ENCODE data around the genes PHF12 and MYO18A.

- RRBS: no CpG with 5 or more reads among the region's 12 CpGs
Measured at GRCh38 chr17:28645829-28646654, 1.1 kb upstream of the BLTP2 start.

GRCh38 chr17:28673761-28674142 is 11.7 kb downstream of the SUPT6H start:
- RRBS: no CpG with 5 or more reads among the region's 4 CpGs

DNA sequence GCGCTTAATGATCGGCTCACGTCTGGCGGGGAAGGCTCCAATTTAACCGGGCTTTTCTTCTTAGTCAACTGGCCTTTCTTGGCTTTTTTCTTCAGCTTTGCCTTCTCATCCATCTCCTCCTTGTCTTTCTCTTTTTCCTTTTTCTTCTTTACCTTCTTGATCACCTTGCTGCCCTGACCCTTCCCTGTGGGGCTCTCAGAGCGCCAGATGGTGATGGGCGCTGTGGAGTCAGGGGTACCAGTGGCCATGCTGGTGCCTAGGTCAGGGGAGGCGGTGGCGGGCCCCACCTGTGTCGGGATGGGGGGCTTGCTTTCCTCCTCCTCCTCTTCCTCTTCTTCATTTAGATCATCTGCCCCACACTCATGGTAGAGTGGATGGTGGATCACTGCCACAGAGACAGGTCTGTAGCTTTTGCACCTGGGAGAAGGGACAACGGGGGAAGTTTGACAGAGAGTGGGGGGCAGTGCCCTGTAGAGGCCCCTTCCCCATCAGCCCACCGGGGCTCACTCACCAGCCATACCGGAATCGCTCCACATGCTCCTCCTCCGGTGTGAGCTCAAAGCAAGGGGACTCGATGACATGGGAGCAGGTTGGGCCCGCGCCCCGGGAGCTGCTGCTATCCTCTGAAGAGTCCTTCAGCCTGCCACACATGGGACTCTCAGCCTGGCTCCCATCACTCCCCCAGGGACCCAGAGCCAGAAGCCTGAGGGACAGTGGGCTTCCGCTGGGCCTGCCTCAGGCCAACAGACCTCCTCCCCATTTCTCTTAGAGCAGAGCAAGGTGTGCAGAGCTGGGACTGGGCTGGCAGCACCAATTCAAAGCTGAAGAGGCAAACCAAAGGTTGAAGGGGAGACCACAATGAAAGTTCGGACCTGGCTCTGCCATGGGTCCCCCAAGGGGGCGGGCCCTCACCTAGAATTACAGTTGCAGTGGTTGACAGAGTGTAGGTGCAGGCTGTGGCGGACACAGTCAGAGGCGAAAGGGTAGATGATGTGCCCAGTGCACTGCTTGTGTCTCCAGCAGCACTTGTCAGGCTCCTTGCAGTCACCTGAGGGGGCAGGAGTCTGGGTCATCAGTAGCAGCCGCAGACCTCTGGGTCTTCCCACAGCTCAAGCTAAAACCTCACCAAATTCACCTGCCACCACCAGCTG is 7.5 kb downstream of the PROCA1 start:
- RRBS: 81% methylated on average over 8 of the region's 25 CpGs

DNA sequence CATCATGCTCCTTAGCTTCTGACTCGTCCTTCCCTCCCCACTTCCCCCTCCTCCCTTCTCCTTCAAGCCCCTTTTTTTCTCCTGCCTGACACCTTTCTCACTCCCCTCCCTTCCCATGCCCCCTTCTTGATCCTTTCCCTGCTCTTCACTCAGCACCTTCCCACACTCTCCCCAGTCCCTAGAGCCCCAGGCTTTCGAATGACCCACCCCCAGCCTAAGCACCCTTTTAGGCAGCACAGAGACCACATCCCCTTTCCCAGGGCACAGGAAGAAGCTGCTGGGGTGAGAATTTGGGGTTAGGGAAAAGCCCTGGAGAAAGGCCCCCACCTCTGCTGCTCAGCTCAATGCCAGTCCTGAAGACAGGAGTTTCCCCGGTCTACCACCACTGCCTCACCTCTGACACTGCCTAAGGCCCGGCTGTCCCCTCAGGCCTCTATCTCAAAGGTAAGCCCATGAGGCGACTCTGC is 6.3 kb downstream of the PROCA1 start:
- RRBS: 100% methylated on average over 1 of the region's 5 CpGs

DNA sequence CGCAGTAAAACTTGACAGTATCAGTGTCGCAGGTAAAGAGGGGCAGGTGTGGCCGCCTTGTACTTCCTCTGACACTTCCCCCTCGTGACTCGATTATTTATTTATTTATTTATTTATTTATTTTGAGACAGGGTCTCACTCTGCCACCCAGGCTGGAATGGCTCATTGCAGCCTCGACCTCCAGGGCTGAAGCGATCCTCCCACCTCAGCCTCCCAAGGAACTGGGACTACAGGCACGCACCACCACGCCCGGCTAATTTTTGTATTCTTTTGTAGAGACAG is 911 bp upstream of the RPL23A start:
- RRBS: no CpG with 5 or more reads among the region's 10 CpGs

GRCh38 chr17:28738447-28739169 is 5.2 kb upstream of the TRAF4 start:
- RRBS: no CpG with 5 or more reads among the region's 9 CpGs

- RRBS: no CpG with 5 or more reads among the region's 10 CpGs
Measured at GRCh38 chr17:28757657-28758444, 14.0 kb downstream of the TRAF4 start.

DNA sequence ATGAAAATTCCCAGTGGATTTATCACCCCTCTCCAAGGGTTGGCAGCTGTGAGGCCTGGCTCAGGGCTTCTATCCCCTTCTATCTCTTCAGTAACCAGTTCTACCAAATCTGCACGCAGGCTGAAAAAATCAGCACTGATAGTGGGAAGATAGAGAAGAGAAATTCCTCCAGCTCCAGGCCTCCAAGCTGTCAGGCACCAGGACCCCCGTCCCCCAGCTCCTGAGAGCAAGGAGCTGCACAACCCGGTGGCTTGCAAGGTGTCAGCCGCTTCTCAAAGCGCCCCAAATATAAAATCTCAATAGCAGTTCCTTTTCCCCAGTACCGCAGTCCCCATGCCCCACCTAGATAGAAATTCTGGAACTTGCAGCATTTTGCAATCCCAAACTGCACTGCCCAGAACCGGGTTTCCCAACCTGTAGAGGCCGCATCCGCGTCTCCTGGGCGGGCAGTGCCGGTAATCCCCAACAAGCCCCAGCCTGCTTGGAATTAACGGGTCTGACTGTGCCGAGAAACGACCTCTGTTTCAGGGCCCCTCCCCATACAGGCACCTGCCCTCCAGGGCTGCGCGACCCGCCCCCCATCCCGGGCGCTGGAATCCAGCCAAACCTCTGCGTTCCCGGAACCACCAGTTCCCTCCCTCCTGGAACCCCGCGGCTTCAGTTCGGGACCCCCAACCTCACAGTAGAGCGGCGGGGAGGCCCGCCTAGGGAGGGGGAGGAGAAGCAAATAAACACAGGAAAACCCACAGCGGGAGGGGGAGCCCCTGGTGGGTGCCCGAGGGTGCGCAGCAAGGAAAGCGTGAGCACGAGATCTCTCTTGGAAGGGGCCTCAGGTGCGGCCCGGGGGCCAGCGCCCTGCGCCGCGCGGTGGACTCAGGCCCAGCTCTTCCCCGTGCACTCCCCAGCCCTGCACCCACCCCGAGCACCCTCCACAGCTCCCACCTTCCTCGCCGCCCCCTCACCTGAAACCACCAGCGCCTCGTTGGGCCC is 674 bp downstream of the FLOT2 start:
- RRBS: 6% methylated on average over 6 of the region's 46 CpGs

DNA sequence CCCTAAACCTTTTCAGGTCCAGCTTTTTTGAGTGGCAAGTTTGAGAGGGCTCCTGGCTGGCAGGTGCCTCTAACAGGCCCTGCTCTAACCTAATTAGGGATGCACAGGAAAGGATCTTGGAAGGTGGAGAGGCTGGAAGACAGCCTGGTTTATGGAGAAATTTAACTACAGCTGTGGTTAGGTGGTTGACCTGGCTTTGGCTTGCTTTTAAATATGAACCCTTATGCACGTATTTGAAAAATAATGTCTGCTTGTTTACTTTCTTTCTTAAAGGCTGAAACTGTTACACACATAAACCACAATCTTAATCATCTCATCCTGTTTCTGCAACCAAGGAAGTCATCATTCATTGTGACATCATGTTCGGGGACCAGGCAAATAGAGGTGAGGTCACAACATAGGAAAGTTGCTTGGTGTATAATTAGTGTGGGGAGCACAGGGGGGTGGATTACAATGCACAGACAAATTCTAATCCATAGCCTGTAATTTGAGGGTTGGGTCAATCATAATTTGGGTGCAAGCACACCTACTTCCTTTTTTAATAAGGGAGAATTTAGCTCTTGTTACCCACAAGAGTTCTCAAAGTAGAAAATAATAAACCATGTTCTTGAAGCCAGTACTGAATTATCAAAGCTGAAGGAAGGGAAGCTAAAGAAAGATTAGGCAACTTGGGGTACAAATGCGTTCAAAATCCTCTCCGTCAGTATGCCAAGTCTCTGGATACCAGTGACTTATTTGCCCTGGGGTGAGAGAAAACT is 23.2 kb upstream of the DHRS13 start:
- RRBS: no CpG with 5 or more reads among the region's 4 CpGs

GRCh38 chr17:28951144-28952045 is at the start of gene PHF12:
PHF12 (minus strand) TSS chr17:28951518.
- RRBS: 2% methylated on average over 40 of the region's 82 CpGs

DNA sequence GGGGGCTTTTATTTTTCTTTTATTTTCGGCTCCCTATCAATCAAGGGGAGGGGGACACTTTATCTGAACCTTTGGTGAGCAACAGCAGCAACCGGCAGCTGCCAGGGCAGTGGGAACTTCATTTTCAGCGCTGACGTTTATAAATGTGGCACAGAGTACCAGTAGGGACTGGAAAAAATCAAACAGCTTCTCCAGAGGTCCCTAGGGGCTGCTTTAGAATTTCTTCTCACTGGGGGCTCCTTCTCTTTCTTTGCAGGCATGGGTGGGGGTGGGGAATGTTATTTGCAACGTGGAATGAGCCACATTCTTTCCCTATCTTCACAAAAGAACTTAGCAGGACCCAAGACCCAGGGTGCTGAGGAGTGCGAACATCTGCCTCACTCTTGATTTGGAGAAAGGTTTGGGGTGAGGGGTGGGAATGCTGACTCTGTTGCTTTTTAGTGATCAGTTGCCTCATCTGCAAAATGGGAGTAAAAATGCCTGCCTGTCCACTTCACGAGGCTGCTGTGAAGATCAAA is 10.9 kb upstream of the PIPOX start:
- RRBS: no CpG with 5 or more reads among the region's 7 CpGs

GRCh38 chr17:29040063-29040486 is 2.9 kb upstream of the PIPOX start:
- RRBS: no CpG with 5 or more reads among the region's 3 CpGs

GRCh38 chr17:29054216-29054875 is 11.4 kb downstream of the PIPOX start:
- RRBS: no CpG with 5 or more reads among the region's 11 CpGs

GRCh38 chr17:29139013-29139776 is 41.0 kb downstream of the MYO18A start:
- RRBS: 81% methylated on average over 2 of the region's 14 CpGs

DNA sequence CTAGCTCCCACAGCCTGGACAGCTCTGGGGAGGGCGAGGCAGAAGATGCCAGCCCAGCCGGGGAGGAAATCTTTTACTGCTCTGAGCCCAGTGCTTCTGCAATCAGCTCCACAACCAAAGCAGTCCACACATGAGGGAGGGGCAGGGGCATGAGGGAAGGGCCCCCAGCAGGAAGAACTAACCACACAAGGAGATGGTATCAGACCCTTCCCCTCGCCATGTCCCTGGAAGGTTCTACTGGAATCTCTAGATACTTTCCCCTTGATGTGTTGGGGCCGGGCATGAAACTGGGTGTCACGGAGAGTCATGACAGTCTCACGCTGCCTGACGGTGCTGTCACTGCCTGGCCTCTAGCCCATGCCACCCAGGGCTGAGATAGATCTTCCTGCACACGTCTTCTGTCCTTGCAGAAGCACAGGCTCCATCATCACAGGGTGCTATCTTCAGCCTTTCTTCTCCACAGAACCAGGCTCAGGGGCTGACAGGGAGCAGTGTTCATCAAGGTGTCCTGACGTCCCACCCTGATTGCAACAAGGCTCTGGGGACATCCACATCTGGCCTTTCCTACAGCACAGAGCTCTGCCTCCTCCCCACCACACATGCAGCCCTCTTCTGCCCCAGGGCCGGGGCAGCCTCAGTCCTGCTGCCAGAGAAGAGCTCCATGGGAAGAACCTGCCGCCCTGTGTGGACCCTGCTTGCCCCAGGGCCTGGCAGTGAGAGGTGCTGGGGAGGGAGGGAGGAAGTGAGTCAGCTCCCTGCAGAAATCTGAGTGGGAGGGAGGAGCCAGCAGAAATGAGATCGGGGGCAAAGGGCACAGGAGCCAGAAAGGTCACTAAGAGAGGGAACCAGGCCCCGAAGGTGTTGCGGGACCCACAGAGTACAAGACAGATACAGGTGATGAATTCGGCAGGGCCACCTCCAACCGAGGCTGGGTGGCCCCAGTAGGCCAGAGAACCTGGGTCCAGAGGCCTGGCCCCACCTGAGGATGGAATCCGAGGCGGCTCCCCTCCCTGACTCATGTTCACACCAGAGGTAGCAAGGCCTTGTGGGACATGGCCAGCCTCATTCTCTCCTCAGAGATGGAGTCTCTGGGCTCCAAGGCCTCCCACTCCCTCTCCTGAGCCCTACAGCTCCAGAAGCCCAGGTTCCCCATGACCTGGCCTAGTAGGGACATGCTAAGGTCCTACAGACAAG is 25.1 kb downstream of the MYO18A start:
- RRBS: no CpG with 5 or more reads among the region's 18 CpGs

- RRBS: no CpG with 5 or more reads among the region's 4 CpGs
Measured at GRCh38 chr17:29177660-29178496, 2.3 kb downstream of the MYO18A start.

- RRBS: 2% methylated on average over 39 of the region's 76 CpGs
Measured at GRCh38 chr17:29179946-29180604, at the start of gene MYO18A. MYO18A (minus strand) TSS chr17:29180398.

GRCh38 chr17:29277271-29277603 is 16.7 kb downstream of the NUFIP2 start:
- RRBS: no CpG with 5 or more reads among the region's 1 CpG

- RRBS: no CpG with 5 or more reads among the region's 4 CpGs
Measured at GRCh38 chr17:29279027-29279978, 14.6 kb downstream of the NUFIP2 start.

- RRBS: no CpG with 5 or more reads among the region's 8 CpGs
Measured at GRCh38 chr17:29289939-29290289, 4.0 kb downstream of the NUFIP2 start.